WTC11 (cell line): ENCODE results near the gene COPS9.

- PRO-cap, result no peak
Measured at GRCh38 chr2:239321636-239322519, 78.9 kb downstream of the HDAC4 start.

DNA sequence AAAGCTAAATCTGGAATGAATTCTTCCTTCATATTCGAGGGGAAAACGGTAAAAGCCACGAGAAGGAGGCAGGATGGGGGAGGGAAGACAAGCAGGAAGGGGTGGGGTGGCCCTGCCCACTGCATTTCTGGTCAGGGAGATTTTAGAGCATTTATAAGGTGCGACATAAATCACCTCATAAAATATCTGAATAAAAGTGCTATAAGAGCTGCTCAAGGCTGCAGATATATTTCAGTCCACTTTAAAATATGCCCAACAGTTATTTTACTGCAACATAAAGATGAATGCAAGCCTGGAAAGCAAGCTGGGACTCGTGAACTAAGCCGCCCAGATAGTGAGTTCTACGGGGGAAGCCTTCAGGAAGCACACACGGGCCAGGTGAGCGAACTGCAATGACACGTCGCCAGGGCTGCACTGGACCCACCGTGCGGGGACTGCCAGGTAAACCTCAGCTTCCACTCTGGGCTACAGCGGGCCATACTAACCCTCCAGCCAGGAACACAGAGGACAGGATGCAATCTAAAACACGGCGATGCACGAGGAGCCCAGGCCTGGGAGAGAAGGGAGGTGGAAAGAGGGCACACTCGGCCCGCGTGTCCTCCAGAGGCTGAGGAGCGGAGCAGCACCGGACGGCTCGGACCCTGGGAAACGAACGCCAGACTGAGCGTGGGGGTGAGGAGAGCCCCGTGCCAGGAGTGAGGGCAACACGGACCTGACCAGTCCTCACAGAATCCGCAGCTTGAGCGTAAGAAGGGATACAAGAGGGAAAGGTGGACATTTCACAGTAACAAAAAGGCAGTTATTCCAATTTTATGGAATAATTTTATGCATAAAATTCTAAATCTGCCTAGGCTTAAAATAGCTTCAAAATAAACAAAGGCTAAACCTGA, 69.3 kb downstream of the HDAC4 start:
- PRO-cap, result no peak

DNA sequence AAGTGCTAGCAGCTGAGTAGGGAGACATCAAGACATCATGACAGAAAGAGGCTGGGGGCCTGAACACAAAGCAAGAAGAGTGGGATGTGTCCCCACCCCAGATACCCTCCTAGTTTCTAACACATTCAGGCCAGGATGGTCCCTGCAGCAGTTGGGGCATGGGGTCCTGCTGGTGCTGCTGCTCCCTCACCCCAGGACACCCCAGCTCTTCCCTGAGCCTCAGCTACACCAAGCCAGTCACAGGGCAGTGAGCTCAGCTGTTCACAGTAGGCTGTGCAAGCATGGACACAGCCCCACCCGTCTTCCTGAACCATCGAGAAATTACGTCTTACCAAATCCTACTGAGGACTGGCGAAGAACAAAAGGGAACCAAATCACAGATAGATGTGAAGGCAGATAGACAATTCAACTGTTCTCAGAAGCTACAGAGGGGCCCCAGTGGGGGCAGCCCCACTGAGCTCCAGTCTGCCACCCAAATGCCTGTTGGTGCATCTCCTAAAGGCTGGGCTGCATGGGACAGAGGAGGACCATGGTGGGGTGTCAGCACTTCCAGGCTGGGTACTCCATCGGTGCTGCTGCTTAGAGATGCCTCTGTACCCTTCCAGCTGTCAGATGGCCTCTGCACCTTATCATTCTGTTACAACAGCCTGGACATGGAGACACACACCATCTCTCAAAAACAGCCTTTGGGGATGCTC, 60.7 kb downstream of the HDAC4 start:
- PRO-cap, result no peak

DNA sequence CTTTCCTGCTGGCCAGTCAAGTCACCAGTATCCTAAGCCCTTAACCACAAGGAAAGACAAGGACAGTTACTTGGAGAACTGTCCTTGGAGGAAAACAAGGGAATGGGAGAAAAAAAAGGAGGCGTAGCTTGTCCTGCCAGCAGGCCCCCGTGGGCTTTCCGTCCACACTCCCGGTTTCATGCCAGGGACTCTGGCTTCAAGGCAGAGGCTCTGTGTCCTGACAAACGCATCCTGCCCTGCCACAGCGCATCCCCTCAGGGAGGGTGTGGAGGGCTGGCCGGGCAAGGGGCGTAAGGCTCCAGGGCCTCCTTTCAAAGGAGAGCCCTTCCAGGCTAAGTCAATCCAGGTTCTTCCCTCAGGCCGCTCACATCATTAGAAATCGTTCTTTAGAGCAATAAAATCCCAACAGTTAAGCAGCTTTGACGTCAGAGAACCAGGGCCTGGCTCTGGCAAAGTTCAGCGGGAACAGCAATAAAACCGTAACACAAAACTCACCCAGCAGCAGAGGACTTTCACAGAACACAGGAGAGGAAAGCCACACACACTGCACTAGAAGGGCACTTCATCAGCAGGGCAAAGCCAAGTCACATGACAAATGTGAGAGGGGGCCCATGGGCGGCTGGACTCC, 52.3 kb downstream of the HDAC4 start:
- PRO-cap, result no peak

DNA sequence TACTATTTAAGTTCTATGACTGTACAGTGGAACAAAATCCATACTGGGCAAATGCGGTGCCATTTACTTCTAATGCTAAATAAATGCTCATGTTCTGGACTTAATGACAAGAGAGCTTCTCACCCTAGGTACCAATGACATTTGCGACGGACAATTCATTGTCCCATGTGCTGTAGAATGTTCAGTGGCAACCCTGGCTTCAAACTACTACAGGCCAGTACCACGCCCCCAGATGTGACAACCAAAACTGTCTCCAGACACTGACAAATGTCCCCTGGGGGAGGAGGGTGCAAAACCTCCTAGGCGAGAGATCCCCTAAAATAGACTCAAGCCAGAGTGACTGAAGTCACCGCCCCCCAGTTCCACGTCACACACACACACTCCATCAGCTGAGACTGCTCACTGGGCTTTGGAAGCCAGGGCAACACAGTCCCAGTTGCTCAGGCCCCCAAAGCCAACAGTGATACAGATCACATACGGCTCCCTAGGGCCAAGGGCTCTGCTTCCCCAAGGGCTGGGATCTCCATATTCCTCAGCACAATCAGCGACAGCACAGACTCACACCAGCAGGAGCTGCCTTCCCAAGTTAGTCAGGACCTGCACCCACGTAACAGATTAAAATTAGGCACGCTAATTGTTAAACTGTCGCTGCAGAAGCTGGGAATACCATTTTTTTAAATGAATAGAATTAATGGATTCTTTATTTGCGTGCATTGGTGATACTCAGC, 19.1 kb downstream of the HDAC4 start:
- PRO-cap, result no peak

DNA sequence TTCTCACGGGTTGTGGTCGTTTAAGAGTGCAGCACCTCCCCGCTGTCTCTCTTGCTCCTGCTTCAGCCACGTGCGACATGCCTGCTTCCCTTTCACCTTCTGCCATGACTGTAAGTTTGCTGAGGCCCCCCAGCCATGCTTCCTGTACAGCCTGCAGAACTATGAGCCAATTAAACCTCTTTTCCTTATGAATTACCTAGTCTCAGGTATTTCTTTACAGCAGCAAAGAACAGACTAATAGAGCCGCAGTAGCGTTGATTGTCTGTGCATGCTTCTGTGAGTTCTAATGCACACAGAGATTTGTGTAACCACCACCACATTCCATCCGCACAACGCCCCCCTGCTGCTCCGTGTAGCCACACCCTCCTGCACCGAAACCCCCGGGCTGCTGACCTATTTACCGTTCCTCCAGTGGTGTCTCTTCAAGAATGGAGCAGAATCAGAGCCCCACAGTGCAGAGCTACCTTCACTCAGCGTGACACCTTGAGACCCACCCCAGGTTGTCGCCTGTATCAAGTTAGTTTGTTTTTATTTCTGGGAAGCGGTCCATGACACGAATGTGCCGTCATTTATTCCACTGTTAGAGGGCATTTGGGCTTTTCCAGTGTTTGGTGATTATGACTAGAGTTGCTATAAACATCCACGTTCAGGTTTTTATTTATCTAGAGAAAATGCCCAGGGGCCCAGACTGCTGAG, 267.0 kb downstream of the NDUFA10 start:
- PRO-cap, result no peak

DNA sequence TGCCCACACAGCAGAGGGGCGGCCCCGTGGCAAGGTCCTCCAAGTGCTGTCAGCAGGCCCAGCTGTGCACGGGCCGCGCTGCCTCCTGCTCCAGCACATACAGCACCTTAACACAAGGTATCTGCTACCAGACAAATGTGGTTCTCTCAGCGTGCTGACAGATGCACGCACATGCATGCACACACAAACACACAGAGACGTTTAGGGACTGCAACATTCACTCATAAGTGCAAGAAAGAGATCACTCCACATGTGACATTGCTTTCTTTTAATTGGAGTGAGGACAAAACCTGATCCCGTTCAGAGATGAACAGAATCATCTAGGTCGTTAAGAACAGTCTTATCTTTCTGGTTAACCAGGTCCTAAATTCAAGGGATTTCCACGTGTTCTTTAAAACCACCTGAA, 5.5 kb downstream of the COPS9 start:
- PRO-cap, result no peak

- PRO-cap, result bidirectional peak, plus-strand start at chr2:240136439, minus-strand start at chr2:240136303; unidirectional peak, plus-strand start at chr2:240136659
Measured at GRCh38 chr2:240136203-240137239, at the start of gene COPS9. Gene COPS9, minus strand, starts transcription at chr2:240136305.

DNA sequence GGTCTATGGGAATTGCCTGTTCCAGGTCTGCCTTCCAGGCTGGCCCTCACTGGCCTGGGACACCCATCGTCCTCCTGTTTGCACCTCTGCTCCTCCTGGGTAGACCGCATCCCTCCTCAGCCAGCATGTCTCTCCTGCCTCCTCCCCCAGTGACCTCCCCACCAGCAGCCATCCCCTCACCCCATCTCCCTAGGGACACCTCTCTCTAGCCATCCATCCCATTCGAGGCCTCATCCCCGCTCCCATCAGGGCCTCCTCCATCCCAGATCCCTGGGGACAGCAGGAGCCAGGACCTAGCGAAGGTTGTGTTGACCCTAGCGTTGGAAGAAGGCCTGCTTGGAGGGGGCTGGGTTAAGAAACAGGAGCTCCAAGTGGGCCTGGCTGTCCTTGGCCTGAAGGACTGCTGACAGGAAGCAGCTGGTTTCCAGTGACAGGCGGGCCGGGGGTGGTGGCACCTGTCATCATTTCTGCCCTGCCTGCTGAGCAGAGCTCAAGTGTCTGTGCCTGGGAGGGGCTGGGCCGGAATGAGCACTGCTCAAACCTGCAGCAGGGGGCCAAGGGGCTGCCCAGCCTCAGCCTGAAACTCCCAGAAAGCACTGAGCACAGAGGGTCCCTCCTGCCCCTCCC, 96.0 kb upstream of the OTOS start:
- PRO-cap, result no peak

DNA sequence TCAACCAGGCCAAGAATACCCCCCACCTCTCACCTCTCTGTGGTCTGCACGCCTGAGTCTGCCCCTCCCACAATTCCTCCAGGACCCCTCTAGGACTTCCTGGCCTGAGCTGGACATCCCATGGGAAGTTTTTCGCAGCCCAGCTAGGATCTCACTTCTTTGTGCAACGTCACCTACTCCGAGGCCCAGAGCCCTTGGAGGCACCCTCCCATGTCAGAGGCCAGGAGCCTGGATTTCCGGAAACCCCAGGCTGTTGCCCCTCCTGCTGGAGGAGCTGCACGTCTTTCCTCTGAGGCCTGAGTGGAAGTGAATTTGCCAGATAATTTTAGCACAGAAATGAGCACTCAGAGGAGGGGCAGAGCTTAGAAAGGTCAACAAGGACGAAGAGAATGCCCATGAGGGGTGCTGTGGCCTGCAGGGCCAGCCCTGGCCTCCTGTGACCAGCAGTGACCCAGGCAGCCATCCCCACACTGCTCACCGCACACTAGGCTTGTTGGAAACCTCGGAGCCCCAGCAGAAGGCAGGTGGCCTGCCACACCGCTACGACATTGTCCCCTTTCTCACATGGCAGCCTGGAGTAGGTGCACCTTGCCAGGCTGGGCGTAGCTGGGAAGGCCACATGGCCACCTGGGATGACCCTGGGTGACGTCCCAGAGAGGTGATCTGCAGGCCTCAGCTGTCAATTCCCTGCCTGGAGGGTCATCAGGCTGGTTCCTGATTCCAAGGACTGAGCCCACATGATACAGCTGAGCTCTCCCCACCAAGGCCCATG, 119.3 kb upstream of the OTOS start:
- PRO-cap, result no peak

DNA sequence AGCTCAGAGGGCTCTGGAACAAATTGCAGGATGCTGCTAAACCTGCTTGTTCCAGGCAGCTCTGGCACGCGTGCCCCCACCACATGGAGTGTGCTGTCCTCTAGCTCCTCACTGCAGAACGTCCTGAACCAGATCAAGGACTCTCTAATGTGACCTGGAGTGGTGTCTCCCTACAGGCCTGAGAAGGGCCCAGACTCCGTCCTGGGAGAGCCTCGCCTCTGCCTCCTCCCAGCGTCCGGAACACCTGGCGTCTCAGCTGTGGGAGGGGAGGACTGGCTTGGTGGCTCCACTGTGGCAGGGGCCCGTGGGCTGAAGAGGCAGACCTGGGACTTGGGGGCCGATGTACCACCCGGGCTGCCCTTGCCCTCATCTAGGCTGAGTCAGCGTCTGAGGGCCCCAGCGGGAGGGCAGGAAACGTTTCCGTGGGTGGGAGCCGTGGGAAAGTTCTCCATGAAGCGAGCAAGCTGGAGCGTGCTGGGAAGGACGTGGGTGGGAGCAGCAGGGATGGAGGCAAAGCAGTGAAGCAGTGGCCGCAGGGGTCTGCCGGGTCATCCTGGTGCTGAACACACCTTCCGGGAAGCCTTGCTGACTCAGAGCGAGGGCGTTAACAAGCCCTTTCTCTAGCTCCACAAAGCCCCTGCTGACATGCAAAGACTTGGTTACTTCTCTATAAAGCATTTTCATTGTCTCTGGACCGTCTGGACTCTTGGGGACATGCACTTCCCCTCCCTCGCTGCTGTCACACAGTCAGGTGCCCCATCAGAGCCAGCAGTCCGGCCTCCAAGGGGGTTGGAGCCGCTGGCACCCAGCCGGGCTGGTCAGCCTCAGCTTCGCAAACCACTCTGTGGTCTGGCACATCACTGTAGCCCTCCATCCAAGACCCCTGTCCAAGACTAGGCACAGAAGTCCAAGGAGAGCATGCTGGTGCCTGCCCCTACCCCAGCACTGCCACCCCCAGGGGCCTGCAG, 115.3 kb upstream of the GPC1 start:
- PRO-cap, result no peak

- PRO-cap, result no peak
Measured at GRCh38 chr2:240496223-240497312, 61.1 kb downstream of the GPC1 start.

GRCh38 chr2:240573505-240574204, 5.4 kb downstream of the RNPEPL1 start:
- PRO-cap, result no peak

DNA sequence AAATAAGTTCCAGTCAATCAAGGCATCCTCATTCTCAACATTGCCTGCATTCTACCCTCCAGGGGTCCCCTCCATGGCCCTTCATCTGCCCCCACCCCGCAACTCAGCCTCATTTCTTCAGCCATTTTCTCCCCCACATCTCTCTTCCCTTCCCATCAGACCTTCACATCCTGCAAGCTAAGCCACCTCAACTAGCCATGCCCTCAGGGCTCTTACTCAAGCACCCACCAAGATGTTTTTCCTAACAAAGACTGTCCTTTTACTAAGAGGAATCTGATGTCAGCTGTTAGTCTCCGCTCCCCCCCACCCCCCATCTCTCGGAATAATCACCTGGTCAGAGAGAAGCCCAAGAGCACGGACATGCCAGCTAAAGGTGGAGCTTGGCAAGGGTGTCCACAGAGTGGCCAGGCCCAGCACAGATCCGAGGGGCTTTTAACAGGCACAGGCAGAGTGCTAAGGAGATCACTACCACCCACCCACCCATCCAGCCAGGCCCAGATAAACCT, 4.7 kb upstream of the CAPN10 start:
- PRO-cap, result no peak

GRCh38 chr2:240593776-240594380, 7.3 kb downstream of the CAPN10 start:
- PRO-cap, result no peak

- PRO-cap, result no peak
Measured at GRCh38 chr2:240612871-240613259, 12.4 kb upstream of the GPR35 start.

- PRO-cap, result no peak
Measured at GRCh38 chr2:240800291-240800723, 19.7 kb downstream of the KIF1A start.

- PRO-cap, result no peak
Measured at GRCh38 chr2:240872546-240873034, 4.0 kb downstream of the AGXT start.

GRCh38 chr2:240896539-240897116, 672 bp upstream of the MAB21L4 start:
- PRO-cap, result no peak

GRCh38 chr2:240934134-240934627, 28.0 kb downstream of the CROCC2 start:
- PRO-cap, result no peak